Measurements from ENCODE around the gene GNS.

GRCh38 chr12:60270099-60270298 lies 674.2 kb downstream of the SLC16A7 start:
- PRO-cap = no peak
- RAMPAGE, long total RNA = no peak
- RRBS = no CpG with 5 or more reads among the region's 14 CpGs

GRCh38 chr12:62252082-62252953 lies 7.9 kb upstream of the USP15 start:
- PRO-cap = no peak
- RAMPAGE, long total RNA = no peak
- RRBS = no CpG with 5 or more reads among the region's 5 CpGs

DNA sequence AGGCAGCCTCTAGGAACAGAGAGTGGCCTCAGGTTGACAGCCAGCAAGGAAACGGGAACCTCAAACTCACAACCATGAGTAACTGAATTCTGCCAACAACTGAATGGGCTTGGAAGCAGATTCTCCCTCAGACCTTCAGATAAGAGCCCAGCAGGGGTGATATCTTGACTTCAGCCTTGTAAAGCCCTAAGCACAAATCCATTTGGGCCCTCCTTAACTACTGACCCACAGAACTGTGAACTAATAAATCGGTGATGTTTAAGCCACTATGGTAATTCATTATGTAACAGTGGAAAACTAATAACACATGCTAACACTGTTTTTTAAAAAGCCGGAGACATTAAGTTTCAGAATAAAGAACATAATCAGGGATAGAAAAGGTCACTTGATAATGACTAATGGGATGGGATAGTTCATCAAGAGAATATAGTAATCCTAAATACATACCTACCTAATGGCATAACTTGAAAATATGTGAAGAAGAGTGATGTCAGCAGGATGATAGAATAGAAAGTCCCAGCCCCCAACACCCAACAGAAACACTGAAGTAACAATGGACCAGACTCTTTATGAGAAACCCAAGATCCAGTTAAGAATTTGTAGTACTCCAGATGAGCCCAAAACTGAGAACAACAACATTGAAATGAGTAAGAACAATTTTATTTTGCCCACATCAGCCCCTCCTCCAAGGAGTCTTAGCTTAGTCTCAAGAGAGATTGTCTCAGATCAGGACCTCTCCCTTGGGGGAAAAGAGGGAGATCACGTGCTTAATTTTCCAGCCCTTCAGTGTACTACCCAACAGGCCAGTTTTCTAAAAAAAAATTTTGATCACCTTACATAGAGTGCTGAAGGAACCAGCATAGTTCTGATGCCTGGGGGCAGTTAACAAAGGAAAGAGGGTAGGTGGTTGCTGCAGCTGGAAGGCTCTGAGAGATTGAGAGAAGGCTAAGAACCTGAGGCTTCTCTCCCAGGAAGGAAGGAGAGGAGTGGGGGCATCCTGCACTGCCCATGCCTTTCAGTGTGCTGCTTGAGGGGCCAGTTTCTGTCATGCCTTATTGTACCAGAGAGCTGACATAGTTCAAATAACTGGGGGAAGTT lies 36.2 kb downstream of the USP15 start:
- PRO-cap = no peak
- RAMPAGE, long total RNA = no peak
- RRBS = no CpG with 5 or more reads among the region's 4 CpGs

GRCh38 chr12:62345532-62345923 lies 85.3 kb downstream of the USP15 start:
- PRO-cap = no peak
- RAMPAGE, long total RNA = no peak
- RRBS = no CpG with 5 or more reads among the region's 4 CpGs

- PRO-cap = no peak
- RAMPAGE, long total RNA = no peak
- RRBS = no CpG with 5 or more reads among the region's 4 CpGs
Observed at GRCh38 chr12:62481634-62482449, 15.2 kb downstream of the MON2 start.

- PRO-cap = bidirectional peak, plus-strand start at chr12:62603354, minus-strand start at chr12:62603163; bidirectional peak, plus-strand start at chr12:62603586, minus-strand start at chr12:62603421
- RAMPAGE, long total RNA = no peak
- RRBS = 1% methylated on average over 42 of the region's 111 CpGs
Observed at GRCh38 chr12:62603000-62604012, 136.7 kb downstream of the MON2 start.

GRCh38 chr12:62632418-62633223 lies 166.0 kb downstream of the MON2 start:
- PRO-cap = no peak
- RAMPAGE, long total RNA = no peak
- RRBS = no CpG with 5 or more reads among the region's 23 CpGs

- PRO-cap = no peak
- RAMPAGE, long total RNA = no peak
- RRBS = no CpG with 5 or more reads among the region's 10 CpGs
Observed at GRCh38 chr12:62676525-62676976, 209.9 kb downstream of the MON2 start.

DNA sequence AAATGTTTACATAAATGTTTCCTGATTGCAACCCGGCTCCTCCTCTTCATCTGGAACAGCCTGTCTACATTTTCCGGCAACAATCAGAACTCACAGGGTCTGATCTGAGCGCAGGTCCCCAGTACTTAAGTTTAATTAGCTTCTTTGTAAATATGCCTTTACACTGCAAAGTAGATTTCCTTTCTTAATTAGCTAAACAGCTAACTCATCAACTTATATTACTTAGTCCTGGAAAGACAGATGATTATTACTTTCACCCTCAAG lies 213.0 kb downstream of the MON2 start:
- PRO-cap = no peak
- RAMPAGE, long total RNA = no peak
- RRBS = 14% methylated on average over 1 of the region's 3 CpGs

- PRO-cap = no peak
- RAMPAGE, long total RNA = no peak
- RRBS = no CpG with 5 or more reads among the region's 4 CpGs
Observed at GRCh38 chr12:62684901-62685270, 218.3 kb downstream of the MON2 start.

DNA sequence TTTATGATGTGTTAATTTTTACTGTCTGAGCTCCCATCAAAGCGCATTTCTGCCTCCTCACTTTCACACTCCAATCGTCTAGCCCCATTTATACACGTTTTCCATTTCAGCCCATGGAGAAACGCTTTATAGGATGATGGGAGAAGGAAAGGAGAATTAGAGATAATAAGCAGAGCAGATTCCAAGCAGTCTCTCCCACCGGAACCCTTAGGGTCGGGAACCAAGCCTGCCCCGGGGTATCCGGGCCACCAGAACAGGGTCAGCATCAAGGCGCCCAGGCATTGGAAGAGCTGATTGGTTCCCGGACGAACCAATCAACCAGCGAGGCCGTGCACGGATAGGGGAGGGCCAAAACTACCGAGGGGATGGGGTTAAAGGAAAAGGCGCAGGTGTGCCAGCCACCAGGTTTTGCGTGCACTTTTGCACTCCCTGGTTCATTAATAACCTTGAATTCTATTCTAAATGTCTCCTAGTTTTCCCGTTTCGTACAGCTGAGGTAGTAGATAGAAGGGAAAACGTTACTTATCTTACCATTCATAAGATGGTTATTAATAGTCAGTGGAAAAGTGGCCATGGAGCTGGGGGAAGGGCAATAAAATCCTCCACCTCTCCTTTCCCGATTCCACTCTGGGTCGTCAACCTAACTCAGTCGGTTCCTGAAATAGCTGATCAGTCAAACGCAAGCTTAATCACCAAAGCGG lies 1.7 kb downstream of the PPM1H start:
- PRO-cap = no peak
- RAMPAGE, long total RNA = no peak
- RRBS = 4% methylated on average over 3 of the region's 25 CpGs

DNA sequence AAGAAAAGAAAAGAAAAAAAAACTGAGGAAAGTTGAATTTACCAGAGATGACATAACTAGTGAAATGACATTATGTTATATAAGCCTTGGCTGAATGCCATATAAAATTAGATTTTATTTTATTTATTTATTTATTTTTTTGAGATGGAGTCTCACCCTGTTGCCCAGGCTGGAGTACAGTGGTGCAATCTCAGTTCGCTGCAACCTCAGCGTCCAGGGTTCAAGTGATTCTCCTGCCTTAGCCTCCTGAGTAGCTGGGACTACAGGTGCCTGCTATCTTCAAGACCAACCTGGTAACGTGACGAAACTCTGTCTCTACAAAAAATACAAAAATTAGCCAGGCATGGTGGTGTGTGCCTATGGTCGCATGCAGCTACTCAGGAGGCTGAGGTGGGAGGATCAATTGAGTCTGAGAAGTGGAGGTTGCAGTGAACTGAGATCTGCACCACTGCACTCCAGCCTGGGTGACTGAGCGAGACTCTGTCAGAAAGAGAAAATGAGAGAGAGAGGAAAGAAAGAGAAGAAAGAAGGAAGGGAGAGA lies 29.1 kb downstream of the SRGAP1 start:
- PRO-cap = no peak
- RAMPAGE, long total RNA = no peak
- RRBS = no CpG with 5 or more reads among the region's 6 CpGs

DNA sequence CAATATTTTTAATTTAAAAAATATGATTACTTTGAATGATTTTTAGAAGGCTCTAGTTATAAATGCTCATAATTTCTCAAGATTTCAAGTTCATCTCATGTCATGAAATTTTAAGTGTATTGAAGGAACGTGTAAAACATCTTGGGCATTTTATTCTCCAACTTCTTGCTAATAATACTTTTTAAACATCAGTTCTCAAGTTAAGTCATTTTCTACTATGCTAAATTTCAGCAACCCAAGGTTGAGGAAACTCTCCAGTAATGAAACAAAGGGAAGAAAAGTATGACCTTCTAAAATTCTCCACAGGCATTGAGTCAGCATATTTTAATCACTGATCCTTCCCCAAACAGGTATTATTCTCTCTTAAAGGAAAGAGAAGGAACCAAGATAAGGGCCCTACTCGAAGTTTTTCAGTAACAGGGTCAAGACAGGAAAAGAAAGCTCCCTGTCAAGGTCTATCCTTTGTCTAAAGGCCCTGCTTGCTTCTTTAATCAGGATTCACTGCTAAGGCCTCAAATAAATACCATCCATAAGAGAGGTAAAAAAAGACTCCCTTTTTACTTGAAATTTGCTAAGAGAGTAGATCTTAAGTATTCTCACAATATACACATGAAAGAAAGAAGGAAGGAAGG lies 3.0 kb downstream of the KICS2 start:
- PRO-cap = no peak
- RAMPAGE, long total RNA = no peak
- RRBS = no CpG with 5 or more reads among the region's 2 CpGs

GRCh38 chr12:64418589-64419284 lies 14.5 kb downstream of the XPOT start:
- PRO-cap = no peak
- RAMPAGE, long total RNA = no peak
- RRBS = no CpG with 5 or more reads among the region's 5 CpGs

DNA sequence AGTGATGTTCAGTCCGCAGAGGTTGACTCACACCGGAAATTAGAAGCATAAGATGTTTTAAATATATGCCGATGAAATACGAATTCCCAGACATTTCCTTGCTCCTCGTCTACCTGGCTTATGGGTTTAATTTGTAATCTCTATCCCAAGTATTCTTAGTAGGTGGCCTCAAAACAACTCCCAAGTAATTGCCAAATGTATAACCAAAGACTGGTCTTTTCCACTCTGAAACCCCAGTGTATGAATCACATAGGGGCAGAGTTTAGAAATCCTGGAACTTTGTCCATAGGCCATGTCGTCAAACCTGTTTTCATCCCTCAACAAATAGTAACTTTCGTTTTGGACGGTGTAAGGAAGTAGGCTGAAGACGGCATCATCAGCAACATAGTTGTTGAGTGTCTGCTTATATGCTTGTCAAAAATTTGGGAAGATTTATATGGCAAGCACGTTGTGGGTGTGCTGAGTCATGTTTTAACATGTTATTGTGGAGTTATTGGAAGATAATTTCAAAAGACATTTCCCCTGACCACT lies 831 bp downstream of the TBK1 start:
- PRO-cap = unidirectional peak, minus-strand start at position 242 of the sequence
- RAMPAGE, long total RNA = no peak
- RRBS = no CpG with 5 or more reads among the region's 10 CpGs

DNA sequence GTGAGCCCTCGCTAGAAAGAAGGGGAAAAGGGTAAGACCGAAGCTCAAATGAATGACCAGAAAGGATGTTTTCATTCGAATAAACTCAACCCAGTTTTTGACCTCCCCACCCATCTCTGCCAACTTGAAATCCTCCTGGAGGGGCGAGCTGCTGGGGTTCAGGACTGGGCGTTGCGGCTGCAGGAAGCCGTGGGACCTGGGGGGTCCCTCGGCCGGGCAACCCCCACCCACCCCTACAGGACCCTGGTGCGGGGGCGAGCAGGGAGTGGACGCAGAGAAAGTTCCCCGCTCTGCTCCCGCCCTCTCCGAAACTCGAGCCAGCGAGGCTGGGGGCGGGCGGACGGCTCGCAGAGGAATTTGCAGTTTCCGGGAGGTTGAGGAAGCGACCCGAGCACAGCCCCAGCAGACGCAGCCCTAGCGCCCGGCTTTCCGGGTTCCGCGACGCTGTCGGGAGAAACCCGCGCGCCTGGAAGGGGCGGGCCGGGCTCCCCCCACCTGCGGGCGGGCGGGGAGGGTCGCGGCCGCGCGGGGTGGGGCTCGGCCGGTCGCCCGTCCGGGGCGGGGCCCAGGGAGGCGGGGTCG lies 359 bp upstream of the RASSF3 start:
- PRO-cap = bidirectional peak, plus-strand start outside the sequence, minus-strand start at position 429 of the sequence
- RAMPAGE, long total RNA = no peak
- RRBS = under 1% methylated on average over 27 of the region's 53 CpGs

GRCh38 chr12:64610851-64611868 lies 865 bp downstream of the RASSF3 start:
- PRO-cap = bidirectional peak, plus-strand start at chr12:64610905, minus-strand start at chr12:64610914
- RAMPAGE, long total RNA = no peak
- RRBS = 1% methylated on average over 27 of the region's 63 CpGs

GRCh38 chr12:64650897-64651294 lies 40.6 kb downstream of the RASSF3 start:
- PRO-cap = no peak
- RAMPAGE, long total RNA = no peak
- RRBS = no CpG with 5 or more reads among the region's 3 CpGs

DNA sequence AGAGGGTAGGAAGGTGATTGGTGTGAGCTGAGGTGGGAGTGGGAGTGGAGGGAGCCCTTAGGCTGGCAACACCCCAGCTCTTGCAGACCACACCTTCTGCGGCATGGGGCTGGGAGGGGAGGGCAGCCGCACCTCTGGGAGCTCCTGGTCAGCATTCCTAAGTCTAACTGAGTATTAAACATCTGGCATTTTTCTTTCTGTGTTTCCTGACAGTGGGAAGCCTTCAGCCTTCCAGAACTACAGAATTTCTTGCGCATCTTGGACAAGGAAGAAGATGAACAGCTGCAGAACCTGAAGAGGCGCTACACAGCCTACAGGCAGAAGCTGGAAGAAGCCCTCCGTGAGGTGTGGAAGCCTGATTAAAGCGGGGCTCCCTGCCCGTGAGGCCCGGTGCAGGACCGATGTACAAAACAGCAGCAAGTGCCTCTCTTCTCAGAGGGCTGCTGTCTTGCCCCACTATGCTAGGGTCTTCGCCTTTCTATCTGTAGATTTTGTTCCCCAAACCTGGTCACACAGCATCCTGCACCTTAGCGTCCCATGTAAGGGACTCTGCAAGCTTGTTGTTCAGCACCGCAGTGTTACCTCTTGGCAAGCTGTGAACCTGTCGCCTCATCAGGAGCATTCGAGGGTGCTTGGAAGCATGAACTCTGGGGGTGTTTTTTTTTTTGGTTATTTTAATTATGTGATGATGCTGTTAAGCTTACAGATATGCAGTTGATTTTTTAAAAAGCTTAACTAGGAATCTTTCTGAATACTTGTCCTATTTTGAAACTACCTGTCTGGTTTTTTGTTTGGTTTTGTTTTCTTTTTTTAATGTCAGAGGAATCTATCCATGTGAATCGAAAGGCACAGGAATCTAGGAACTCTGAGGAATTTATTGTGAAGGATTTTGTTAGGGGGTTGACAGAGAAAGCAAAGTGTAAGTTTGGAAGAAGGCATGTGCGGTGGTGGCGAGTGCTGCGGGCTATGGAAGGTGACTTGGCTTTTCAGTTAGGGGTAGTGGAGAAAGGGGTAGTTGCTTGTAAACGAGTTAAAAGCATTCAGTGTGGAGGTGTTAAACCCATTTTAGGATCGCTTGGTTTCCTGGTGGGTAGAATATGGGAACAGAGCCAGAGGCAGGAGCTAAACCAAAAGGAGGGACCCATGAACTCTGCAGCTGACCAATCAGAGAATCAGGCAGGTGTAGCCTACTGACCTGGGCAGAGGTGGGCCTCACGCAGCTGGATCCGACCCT lies 64.2 kb downstream of the GNS start:
- PRO-cap = no peak
- RAMPAGE, long total RNA = no peak
- RRBS = no CpG with 5 or more reads among the region's 22 CpGs

DNA sequence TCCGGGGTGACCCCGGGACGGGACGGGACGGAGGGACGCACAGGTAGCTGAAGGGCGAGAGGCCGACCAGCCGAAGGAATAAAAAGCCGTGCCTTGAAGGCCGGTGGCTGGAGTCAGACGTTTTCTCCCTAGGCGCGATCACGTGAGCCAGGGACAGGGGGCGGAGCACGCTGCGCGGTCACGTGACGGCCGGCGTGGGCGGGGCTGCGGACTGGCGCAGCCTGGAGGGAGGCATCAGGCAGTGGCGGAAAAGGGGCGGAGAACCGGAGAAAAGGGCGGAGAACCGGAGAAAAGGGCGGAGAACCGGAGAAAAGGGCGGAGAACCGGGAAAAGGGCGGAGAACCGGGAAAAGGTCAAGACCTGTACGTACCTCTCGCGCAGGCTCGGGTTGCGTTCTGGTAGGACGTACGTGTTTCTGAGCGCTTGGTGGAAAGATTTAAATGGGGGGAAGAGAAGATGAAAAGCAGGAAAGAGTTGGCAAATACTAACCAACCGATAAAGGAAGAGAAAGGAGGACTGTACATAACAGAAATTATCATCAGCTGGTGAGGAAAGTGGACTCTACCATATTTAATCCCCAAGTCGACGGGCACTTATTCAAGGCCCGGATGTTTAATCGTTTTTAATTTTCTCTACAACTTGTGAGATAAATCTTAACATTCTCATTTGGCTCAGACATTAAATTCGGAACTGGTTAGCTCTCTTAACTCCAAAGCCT lies at the start of gene GNS:
TSS of gene GNS (minus strand) at position 119 of the 718 bp plus-strand sequence.
- PRO-cap = bidirectional peak, plus-strand start at position 207 of the sequence, minus-strand start at position 115 of the sequence
- RAMPAGE, long total RNA = no peak
- RRBS = 2% methylated on average over 26 of the region's 51 CpGs

Measured in lung (tissue), 4 donors.